SJCRH30 (cell line): ENCODE measurements around the genes IL15, INPP4B, GAB1 and SMARCA5.

GRCh38 chr4:140252368-140253502 lies 98.8 kb upstream of the MAML3 start:
- RAMPAGE, long total RNA = no peak

DNA sequence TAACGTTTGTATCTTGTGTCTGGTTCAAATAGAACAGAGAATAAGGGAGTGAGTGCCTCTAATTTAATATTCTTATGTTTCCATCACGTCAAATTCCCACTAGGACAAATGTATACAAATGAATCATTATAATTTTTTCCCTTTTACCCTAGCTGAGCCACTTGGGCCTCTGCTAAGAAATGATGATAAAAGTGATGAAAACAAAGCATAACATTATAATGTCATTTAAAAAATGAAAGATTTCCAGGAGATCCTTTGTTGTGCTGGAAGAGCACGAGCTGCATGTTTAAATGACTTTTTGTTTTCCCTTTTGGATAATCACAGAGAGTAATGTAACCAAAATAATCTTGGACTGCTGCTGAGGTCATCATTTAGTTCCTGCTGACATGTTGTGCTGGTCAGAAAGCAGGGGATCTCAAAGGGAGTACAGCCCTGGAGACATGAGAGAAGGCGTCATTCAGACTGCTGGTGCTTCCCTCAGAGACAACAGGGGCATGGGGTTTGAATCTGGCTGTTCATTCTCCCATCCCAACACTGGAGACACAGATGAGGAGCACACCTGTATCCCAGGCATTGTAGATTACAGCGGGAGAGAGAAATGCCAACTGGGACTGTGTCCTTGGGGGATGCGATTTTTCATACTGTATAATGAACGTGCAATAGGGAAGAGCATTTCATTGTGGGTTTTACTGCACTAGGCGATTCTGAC lies 105.0 kb upstream of the SCOC start:
- RAMPAGE, long total RNA = no peak

DNA sequence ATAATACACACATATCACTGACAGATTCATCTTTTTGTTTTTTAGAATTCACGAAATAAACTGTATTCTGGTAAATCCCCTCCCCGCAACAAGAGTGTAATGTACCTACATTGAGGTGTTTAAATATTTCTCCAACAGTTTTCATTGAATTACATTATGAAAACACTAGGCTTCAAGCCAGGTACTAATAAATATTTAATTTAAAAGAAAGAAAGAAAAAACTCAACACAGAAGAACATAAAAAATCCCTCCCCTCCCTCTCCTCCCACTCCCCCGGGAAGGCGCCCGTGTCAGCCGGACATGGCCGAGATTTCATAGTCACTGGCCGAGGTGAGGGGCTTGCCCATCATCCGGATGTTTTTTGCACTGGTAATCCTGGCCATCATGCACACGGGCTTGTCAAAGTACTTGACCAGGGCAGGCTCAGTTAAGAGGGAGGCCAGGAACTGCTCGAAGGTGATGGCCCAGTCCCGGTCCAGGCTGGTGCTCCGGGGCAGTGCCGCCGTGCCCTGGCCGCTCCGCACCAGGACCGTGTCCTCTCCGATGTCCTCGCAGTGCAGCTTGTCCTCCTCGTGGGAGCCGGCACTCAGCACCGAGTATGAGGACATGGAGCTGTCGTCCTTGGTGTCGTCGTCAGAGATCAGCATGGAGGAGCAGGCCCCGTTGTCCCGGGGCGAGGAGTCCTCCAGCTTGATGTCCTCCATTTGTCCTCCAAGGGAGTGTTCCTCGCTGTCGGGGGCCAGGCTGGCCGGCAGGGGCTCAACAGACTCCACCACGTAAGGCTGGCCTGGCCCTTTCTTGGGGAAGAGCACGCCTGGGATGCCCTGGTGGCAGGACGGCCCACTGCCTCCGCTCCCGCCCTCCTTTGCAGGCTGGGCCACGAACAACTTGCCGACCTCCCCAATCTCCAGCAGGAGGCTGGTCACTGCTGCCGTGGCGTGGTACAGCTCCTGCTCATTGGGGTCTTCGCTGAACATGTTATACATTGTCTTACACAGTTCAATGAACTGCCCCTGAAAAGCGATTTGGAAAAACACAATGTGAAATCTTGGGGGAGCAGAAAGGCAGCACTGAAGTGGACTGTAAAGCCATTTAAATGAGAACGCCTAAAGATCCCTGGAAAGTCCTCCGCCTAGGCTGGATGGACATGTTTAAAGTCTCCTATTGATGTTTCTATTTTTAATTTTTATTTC lies 53.5 kb upstream of the UCP1 start:
- RAMPAGE, long total RNA = no peak

- RAMPAGE, long total RNA = no peak
Observed at GRCh38 chr4:140632906-140633605, 64.3 kb upstream of the UCP1 start.

DNA sequence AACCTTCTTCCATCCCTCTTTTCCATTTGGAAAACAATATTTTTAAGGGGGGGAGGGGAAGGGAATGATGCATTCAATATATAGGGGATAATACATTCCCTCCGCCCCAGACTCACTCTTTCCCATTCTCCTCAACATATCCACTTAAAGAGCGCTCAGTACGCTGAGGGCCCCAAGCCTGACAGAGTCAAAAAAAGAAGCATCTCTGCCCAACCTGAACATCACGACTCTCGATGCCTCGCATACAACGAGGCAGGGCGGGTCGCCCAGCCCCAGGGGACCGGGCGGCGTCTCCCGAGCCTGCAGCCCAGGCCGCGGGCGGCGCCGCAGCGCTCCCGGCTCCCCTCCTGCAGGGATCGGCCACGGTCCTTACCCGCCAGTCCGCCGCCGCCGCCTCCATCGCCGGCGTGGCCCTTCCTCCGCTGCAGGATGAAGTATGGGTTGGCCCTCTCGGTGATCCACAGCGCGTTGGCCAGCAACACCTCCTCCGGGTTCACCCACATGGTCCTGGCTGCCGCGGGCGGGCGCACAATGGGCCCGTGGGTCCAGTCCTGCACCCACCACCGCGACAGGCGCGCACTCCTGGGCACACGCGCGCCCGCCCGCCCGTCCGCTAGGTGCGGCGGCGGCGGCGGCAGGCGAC lies 521 bp downstream of the TBC1D9 start:
- RAMPAGE, long total RNA = no peak

DNA sequence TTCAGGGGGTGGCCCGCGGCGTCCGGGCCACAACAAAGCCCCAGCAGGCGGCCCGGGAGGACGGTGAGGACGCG lies 162 bp downstream of the TBC1D9 start:
- RAMPAGE, long total RNA = no peak

DNA sequence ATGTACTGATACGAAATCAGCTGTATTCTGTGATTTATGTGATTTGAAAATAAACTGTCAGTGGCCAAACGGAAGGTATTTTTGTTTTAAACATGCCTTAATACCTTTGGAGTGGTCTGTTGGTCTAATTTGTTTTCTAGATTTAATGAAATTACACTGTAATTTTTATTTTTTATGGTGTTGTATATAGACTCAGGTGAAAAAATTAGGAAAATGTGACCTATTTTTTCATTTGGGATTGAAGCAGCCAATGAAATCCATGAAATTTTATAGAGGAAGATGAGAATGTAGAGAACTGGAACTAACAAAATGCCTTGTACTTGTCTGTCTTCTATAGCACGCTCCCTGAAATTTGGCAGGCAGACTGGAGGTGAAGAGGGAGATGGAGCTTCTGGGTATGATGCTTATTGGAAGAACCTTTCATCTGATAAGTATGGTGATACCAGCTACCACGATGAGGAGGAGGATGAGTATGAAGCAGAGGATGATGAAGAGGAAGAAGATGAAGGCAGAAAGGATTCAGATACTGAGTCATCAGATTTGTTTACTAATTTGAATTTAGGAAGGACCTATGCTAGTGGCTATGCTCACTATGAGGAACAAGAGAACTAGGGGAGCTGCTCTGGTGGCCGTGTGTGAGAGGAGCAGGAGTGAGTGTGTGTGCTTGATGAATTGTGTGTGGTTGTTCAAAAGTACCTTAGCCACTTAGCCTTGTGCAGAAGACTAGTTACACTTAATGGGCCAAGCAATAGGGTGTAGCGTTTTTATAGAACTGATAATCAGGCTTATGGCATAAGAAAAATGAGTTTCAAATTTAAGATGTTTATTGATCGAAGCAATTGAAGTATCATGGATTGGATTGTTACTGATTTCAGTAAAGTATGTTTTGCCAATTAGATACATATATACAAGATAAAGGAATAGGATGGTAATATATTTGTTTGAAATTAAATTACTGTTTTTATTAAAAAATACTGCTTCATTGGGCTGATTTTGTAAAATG lies 13.0 kb downstream of the ZNF330 start:
- RAMPAGE, long total RNA = no peak

DNA sequence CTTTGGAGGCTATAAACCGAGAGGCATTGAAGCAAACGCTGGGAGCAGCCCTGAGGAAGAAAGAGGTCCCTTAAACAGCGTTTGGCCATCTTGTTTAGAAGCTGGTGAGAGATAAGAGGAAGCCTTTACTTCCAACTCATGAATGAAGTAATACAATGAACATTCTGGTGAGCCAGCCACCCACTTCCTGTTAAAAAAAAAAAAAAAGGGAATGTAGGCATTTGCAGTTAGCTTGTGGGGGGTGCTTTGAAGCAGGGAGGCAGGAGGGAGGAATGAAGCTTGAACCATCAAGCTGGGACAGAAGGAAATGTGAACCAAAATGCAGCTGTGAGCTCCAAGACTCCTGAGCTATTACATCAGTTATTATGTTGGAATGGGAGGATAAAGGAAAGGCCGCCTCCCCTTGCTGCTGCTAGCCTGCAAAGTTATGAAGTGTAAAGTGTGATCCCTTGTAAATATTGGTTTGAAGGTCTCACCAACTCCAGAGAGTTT lies 132.5 kb downstream of the ZNF330 start:
- RAMPAGE, long total RNA = no peak

- RAMPAGE, long total RNA = no peak
Observed at GRCh38 chr4:141635913-141636702, at the start of gene IL15. Gene IL15 (plus strand): TSS chr4:141636583.

- RAMPAGE, long total RNA = no peak
Observed at GRCh38 chr4:142645222-142645974, 200.7 kb downstream of the INPP4B start.

DNA sequence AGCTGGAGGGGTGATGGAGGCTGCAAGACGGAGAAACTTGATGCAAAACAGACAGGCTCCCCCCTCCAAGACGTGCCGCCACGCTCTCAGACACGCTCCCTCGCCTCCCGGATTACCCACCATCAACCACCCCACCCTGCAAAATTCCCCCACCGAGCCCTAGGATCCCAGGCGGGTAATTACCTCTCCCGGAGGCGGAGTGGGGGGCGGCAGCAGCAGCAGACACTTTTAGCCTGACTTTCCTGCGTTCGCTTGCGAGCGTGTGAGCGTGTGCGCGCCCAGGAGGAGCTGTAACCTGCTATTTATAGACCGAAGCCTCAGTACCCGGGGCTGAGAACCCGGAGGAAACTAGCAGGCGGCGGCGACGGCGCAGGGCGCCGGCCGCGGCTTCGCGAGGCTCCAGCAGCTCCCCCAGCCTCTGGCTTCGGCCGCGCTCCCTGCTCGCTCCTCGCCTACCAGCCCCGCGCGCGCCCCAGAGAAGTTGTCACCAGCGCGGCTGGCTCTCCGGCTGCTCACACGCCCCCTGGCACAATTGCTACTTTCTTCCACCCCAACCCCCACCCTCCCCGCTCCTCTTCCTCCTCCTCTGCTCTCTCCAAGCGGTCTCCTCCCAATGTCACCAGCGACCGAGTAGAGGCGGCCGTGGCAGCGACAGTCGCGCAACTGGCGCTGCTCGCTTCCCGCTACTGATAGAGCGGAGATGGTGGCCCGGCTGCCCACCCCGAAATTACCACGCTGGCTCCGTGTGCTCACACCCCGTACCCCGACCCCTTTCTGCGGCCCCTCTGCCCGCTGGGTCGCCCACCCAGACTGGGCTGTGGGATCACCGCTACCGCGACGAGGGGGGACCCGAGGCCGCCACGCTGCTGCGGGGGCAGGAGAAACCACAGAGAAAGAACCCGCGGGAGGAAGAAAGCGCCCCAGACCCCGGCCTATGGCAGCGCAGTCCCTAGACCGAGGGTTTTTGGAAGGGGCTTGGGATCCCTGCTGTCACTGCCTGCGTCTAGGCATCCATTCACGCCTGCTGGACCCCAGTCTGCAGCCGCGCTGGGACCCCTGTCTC lies at the start of gene INPP4B:
TSS of gene INPP4B (minus strand) at position 276 of the 1,063 bp plus-strand sequence.
- RAMPAGE, long total RNA = no peak

DNA sequence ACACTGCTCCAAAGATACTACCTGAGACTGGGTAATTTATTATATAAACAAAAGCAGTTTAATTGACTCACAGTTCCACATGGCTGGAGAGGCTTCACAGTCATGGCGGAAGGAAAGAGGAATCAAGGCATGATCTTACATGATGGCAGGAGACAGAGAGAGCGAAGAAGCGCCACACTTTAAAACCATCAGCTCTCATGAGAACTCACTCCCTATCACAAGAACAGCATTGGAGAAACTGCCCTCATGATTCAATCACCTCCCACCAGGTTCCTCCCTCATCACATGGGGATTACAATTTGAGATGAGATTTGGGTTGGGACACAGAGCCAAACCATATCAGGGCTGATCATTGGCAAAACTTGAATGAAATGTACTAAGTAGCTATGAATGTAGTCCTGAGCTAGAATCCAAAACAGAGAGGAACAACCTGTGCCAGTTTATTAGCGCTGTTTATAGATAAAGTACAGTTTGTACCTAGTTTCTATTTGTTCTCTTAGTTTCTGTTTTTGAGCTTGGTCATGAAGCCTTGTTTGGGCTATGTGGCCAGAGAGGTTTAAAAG lies 66.8 kb upstream of the INPP4B start:
- RAMPAGE, long total RNA = no peak

DNA sequence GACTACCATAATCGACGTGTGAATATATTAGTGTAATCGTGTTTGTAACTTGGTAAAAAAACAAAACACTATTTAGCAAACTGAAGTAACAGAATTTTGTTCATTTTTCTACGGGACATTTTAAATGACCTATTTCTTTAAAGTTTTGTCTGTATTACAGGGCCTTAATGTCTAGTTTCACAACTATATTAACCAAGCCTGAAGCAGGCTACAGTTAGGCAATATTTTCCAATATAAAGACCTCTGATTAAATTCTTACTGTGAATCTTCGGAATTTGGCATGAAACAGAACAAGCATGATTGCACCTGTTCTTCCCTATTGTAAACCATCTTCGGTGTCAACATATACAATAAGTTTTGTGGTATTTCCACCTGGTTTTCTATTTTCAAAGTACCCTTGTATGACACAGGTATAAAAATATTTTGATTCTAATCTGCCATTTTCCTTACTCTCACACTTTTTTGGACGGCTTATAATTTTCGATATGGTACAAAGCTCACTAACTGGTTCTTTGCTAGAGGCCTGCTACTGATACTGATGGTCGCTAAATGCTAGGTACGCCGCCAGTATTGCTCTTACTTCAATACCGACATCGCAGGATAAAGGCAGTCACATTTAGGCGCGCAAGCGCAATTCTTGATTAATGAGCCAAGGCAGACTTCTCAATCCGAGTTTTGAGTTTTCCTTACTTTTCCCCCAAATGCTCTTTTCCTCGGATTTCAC lies 737 bp upstream of the USP38 start:
- RAMPAGE, long total RNA = no peak

DNA sequence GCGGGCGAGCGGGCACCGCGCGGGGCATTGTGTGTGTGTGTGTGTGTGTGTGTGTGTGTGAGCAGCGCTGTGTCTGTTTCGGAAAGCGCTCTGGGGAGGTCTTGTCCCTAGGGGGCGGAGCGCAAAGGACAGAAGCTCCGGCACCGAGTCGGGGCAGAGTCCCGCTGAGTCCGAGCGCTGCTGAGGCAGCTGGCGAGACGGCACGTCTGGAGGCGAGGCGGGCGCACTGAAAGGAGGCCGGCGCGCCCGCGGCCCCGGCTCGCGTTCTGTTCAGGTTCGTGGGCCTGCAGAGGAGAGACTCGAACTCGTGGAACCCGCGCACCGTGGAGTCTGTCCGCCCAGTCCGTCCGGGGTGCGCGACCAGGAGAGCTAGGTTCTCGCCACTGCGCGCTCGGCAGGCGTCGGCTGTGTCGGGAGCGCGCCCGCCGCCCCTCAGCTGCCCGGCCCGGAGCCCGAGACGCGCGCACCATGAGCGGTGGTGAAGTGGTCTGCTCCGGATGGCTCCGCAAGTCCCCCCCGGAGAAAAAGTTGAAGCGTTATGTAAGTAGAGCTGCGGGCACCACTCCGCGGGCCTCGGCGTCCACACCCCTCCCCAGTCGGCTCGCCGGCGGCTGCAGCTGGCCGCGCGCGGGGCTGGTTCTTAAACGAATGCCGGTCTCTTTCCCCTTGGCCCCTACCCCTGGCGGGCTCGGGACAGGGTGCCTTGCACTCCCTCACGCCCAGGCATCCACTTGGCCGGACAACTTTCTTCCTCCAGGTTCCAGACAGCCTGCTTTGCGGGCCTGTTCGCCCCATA lies at the start of gene GAB1:
TSS of gene GAB1 (plus strand) at position 156 of the 796 bp plus-strand sequence.
- RAMPAGE, long total RNA = no peak

DNA sequence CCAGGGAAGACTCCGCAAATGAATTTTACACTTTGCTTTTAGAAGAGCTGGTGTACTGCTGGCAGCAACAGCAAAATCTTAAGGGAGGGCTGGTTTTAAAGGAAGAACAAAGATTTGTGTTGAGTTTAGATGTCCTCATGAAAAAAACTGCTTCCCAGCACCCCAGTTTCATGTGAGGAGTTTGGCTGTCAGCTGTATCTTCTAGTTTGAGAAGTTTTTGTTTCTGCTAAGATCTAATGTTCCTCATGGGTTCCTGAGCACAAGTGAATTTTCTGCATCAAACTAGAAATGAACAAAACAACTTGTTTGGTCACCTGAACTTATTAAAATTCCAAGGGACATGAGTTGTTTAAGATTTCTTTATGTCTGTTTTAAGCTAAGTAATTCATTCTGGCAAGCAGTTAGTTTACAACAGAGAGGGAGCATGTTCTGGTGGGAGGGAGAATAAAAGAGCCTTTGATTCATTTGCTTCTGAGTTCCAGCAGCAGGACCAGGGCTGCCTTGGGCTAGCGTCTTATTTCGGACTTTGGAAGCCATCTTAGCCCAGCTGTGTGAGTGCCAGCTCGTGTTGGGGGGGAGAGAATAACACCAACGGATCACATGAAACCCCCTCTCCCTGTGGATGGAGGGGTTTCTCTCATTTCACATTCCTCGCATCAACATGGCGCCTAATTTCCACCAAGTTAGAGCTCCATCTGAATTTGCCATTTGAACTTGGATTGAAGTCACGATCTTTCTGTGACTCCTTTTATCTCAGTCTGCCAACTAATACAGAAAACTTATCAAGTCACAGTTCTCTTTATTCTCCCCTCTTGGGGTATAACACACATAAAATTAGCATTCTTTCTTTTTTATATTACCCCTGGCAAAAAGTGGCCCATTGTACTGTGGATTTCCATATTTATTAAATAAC lies 7.3 kb downstream of the GAB1 start:
- RAMPAGE, long total RNA = no peak

GRCh38 chr4:143372192-143373073 lies 35.8 kb downstream of the GAB1 start:
- RAMPAGE, long total RNA = no peak

DNA sequence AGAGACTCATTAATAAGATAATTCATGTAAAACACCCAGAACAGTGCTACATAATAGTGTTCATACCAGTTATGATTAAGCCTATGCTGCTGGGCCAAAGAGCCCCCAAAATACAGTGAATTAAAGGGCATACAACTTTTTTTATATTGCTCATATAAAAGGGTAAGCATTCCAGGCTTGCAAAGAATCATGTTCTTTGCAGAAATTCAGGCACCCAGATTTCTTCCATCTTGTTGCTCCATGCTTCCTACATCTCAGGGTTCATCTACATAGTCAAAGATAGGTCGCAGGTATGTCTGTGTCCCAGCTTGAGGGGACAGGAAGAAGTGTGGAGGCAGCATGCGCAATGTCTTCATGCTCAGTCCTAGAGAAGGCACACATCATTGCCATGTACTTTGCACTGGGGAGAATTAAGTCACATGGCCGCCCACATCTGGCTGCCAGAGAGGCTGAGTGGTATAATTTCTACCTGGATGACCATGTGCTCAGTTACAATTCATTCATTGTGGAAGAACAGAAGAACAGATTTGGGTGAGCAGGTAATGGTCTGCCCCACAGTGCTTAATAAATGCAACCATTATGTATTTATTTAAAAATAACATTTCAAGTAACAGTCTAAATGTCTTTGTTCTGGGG lies 54.0 kb downstream of the GAB1 start:
- RAMPAGE, long total RNA = no peak

GRCh38 chr4:143402479-143403208 lies 66.0 kb downstream of the GAB1 start:
- RAMPAGE, long total RNA = no peak

DNA sequence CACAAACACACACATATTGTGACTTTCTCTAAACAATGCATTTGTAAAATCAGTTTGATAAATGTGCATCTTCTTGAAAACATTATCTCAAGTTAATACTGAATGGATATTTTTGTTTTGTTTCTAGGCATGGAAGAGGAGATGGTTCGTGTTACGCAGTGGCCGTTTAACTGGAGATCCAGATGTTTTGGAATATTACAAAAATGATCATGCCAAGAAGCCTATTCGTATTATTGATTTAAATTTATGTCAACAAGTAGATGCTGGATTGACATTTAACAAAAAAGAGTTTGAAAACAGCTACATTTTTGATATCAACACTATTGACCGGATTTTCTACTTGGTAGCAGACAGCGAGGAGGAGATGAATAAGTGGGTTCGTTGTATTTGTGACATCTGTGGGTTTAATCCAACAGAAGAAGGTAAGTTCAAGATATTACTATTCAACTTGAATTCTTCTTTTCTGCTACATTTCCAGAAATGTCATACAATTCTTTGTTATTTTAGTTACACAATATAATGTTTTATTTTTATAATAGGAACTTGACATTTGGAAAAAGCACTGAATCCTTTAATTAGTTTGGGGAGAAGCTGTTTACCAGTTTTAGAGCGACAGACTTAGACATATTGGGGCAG lies 78.8 kb downstream of the GAB1 start:
- RAMPAGE, long total RNA = no peak

- RAMPAGE, long total RNA = start-site peak on the plus strand at chr4:143513460-143513539, 279 and 60 reads in 2 replicates; start-site peak on the plus strand at chr4:143513669-143513776, 2,338 and 831 reads in 2 replicates
Observed at GRCh38 chr4:143513406-143514359, at the start of gene SMARCA5. Gene SMARCA5 (plus strand): TSS chr4:143513702.